ENCODE measurements around a stretch of chr5.

GRCh38 chr5:141882451-141883073 is 4.4 kb upstream of the PCDH1 start:
- PRO-cap, result no peak
- RAMPAGE, long total RNA, result no peak
- RRBS, result no CpG with 5 or more reads among the region's 11 CpGs

DNA sequence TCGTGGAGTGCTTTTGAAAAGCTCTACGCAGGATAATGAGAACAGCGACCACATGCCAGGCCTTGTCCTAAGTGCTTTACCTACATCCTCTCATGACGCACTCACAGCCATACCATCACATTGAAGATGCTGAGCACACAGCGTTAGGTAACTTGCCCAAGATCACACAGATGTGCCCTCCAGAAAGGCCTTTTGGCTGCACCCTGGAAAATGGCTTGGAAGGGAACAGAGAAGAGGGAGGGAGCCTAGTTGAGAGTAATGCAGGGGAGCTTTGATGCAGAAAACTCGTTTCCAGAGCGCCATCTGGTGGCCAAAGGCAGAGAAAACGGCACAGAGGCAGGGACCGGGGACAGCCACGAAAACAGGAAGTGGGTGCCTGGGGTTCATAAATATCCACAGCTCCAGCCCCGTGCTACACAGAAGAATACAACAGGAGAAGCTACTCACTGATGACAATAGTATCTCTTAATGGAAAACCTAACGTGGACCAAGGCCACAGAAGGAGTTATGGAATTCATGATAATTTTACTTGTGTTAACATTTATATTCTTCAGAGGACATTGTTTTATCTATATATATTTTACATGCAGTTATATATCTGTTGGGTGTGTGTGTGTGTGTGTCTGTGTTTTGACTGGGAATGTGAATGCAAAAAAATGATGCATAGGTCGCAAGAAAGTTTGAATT is 2.7 kb upstream of the PCDH12 start:
- PRO-cap, result no peak
- RAMPAGE, long total RNA, result no peak
- RRBS, result no CpG with 5 or more reads among the region's 13 CpGs

DNA sequence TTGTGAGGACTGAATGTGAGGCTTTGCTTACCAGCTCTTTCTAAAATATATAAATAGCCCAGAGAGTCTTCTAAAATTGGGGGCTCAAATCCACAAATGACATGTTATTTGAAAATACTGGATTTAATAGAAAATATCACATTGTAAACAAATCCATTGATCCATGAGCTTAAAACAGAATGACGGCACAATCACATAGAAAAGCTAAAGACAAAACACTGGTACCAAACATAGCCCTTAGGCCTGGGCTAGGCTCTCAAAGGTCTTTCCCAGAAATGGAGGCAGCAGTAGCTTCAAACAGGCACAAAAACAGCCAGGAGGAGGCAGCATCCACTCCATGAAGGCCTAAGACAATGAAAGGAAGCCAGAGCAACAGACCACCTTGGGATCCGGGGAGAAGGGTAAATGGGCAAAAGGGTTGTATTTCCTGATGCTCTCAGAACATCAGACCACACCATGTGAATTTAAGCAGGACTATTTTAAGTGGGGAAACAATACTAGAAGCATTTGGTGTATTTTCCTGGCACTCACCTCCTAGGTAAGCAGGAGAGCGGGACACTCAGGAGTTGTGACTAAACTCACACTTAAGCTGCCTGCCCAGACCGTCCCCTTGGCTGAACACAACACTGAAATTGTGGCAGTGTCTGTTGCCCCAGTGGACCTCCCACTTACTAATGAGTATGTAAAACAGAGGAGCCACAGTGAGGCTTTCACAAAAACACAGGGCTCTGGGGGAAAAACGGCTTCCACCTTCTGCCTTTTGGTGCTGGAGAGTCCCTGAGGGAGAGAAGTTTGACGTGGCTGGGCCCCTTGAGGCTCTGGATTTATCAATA is 12.0 kb downstream of the GNPDA1 start:
- PRO-cap, result no peak
- RAMPAGE, long total RNA, result no peak
- RRBS, result no CpG with 5 or more reads among the region's 6 CpGs

DNA sequence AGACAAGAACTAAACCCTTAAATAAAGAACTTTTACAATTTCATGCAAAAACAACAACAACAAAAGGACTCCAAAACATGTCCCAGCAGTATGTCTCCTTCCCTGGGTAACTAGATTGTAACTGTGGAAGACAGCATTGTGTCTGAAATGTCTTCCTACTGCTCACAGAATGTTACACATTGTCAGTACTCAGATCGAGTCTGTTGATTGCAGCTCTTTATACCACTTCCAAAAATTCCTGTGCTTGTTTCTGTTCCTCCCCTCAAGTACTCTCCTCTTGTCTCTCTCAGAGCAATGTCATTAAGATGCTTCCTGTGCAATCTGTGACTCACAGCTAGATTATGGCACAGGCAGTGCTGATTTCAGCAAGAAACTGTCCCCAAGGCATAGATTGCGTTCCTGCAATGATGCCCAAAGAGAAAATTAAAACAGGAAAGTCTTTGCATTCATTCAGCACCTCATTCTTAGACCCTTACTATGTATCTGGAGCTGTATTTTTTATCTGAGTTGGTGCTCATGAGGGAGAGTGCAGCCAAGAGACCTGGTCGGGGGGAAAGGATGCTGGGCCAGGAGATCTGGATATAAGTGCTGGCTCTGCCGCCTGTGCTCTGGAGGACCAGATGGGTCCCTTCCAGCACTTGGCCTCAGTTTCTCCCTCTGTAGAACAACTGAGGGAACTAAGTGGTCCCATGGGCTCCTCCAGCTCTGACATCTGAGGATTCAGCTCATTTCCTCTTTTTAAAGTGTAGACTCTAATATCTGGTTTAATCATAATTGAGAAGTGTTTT is 40.7 kb upstream of the GNPDA1 start:
- PRO-cap, result no peak
- RAMPAGE, long total RNA, result no peak
- RRBS, result no CpG with 5 or more reads among the region's 4 CpGs

- PRO-cap, result no peak
- RAMPAGE, long total RNA, result no peak
Measured at GRCh38 chr5:142145171-142145701, 36.7 kb downstream of the NDFIP1 start.

- PRO-cap, result no peak
- RAMPAGE, long total RNA, result no peak
- RRBS, result no CpG with 5 or more reads among the region's 2 CpGs
Measured at GRCh38 chr5:142153184-142153663, 44.6 kb downstream of the NDFIP1 start.

DNA sequence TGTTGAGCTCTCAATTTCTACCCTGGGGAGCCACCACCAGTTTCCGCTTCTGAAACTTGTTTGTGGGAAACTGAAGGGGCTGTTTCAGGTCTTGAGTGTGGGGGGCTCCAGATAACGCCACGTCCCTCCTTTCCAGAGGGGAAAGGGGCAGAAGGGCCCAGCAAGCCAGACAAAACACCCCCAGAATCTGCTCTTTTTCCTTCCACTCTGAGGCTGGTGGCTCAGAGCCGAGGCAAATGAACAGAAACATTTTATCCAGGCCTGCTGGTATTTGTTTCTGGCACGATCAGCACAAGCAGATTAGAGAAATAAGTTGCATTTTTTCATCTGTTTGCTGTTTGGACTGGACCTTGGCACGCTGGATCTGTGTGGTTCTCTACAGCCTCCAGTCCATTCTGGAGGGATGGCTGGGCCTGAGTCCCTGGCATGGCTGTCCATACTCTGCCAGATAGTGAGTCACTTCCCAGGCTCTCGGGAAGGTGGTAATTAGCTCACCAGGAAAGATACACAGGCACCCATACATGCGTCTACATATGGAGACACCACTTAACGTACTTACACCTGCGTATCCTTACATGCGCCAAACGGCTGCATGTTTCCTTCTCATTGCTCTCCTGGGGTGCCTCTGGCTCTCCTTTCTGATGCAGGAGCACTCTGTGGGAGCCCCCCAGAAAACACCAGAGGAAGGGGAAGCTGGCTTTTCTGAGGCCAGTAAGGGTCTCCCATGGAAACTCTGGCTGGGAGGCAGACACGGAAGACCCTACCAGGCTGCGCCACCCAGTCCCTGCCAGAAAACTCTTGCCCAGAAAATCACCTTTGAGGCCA is 78.6 kb downstream of the SPRY4 start:
- PRO-cap, result no peak
- RAMPAGE, long total RNA, result no peak
- RRBS, result no CpG with 5 or more reads among the region's 14 CpGs

GRCh38 chr5:142499711-142500204 is 174.9 kb upstream of the SPRY4 start:
- PRO-cap, result no peak
- RAMPAGE, long total RNA, result no peak
- RRBS, result no CpG with 5 or more reads among the region's 6 CpGs

DNA sequence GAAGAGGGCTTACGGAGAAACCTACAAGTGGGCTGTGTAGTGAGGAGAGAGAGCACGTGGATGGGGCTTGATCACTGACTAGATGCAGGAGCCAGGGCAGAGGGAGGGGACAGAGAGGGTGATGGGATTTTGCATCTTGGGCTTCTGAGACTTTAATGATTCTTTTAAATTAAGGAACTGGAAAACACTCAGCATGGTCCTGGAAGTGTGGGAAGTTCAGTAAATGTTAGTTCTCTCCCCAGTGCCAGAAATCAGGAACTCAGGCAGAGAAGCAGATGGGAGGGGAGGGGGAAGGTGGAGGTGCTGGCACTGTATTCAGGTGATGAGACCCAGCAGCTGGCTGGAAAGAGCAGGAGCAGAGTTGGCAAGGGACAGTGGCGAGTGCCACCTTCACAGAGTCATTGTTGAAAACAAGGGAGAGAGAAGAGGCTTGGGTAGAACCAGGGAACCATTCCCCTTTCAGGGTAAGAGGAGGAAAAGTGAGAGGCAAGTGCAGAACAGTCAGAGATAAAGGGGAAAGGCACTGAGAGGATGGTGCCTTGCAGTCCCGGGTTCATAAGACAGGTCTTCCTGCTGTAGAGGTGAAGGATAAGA is 46.9 kb downstream of the ARHGAP26 start:
- PRO-cap, result no peak
- RAMPAGE, long total RNA, result no peak
- RRBS, result no CpG with 5 or more reads among the region's 4 CpGs

GRCh38 chr5:142819091-142819631 is 49.0 kb downstream of the ARHGAP26 start:
- PRO-cap, result no peak
- RAMPAGE, long total RNA, result no peak
- RRBS, result no CpG with 5 or more reads among the region's 2 CpGs

DNA sequence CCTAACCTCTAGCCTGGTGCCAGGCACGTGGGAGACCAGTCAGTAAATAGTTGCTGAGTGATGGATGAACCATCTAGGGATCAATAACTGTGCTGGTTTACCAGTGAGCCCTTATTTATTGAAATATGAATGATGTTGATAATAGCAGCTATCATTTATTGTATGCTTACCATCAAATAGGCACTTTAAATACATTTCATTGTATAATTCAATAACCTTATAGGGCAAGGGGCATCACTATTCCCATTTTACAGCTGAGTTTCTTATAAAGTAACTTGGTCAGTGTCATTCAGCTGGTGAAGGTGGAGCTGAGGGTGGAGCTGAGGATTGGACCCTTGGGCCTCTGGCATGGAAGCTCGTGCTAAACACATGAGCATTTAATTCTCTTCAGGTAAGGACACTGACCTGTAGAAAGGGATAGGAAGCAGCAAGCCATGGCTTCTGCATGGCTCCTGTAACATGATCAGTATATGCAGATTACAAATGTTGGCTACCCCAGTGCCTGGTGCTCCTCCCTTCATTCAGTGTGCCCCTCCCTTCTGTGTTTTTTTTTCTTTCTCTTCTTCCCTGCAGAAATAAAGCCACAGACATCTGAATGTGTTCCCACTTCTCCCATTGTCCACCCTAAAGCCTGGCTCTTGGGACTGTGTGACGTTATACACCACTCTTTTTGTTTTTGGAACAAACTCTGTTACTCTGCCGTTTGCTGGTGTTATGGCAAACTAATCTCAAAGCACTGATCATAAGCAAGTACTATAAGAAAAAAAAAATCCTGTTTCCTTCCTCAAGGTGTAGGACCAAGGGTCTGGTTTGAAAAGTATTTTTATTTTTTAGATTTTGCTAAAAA is 52.9 kb downstream of the ARHGAP26 start:
- PRO-cap, result no peak
- RAMPAGE, long total RNA, result no peak
- RRBS, result no CpG with 5 or more reads among the region's 4 CpGs

DNA sequence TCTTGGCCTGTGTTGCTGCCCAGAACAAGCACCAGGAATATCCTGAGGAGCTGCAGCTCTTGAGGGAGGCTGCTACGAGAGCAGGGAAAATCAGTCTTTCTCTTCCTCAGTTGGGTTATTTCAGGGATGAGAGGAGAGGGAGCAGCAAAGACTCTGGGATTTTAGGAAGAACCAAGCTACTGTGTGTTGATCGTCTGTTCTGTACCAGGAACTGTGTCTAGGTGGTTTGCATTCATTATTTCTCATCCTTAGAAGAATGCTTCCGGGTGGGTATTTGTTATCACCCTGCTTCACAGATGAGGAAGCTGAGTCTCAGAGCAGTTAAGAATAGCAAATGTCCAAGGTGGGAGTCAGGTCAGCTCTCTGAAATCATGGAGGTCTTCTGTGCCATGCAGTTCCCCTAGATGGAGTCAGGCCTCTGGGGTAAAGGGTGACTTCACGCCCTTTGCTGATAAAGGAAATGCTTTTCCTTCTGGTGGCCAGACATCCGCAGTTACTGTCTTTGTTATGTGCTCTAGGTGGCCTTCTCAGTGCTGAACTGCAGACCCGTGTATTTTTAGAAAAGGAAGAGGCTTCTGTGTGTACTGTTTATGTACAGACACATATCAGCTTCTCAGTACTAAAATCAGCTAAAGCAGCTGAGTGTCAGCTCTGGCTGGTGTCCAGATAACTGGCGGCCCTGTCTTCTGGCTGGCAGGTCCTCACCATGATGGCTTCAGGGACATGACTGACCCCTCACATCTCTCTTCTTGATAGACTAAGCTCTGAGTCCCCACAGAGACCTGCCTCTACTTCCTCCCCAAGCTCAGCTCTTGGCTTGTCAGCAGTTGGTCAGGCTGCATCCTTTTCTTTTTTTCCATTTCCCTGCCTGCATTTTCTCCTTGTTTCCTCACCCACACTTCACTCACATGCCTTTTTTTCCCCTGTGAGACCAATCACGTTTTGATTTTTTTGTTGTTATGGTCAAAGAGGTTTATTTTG is 75.2 kb downstream of the ARHGAP26 start:
- PRO-cap, result no peak
- RAMPAGE, long total RNA, result no peak
- RRBS, result no CpG with 5 or more reads among the region's 8 CpGs

DNA sequence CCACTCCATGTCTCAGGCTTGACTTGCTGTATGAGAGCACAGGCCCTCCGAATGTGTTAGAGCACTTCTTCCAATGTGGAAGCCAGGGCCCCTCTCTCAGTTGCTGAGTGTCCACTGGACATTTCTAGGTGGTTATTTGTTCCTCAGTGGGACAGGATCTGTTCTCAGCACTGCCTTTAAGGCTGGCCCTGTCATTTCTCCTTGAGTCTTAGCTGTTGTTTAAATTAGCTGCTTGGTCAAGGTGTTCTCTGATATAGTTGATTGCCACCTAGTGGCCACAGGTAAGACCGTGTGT is 96.7 kb downstream of the ARHGAP26 start:
- PRO-cap, result no peak
- RAMPAGE, long total RNA, result no peak
- RRBS, result no CpG with 5 or more reads among the region's 2 CpGs

- PRO-cap, result no peak
- RAMPAGE, long total RNA, result no peak
- RRBS, result no CpG with 5 or more reads among the region's 4 CpGs
Measured at GRCh38 chr5:142869808-142870306, 99.7 kb downstream of the ARHGAP26 start.

DNA sequence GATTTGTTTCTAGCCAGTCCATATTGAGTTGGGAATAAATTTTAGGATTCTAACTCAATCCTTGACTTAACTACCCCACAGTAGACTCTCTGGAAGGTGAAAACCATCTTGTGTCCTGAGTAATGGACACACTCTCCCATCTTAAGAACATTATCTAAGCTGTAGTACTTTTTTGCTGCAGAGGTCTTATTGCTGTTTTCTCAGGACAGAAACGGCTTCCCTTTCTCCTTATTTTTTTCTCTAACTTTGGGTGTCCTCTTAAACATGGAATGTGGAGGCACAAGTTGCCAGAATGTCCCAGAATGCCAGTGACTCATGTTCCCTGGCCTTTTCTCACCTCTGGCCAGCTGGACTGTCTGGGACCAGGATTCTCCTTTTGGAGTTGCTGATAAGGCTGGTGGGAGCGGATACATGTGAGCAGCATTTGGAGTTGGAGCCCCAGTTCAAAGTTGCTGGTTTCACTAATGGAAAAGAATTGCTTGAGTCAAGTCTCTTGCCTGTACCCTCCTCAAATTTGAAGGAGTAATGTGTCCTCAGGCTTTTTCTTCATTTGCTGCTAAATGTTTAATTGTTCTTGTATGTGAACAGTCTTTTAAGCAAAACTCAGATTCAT is 112.8 kb downstream of the ARHGAP26 start:
- PRO-cap, result no peak
- RAMPAGE, long total RNA, result no peak
- RRBS, result no CpG with 5 or more reads among the region's 2 CpGs

DNA sequence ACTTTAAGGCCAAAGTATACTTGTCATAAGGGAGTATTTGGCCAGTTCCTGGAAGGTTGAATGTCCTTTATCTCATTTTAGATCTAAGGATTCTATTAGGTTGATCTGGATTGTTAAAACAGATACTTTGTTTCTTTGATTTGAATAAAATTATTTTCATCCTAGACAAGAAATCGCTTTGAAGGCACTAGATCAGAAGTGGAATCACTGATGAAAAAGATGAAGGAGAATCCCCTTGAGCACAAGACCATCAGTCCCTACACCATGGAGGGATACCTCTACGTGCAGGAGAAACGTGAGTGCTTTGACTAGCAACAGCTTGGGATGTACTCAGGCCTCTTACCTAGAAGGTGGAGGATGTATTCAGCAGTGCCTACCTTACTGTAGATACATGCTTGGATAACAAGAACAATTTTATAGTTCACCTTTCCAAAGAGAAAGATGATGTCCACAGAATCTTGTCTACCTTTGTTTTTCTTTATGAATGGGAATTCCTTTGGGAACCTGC is 133.3 kb downstream of the ARHGAP26 start:
- PRO-cap, result no peak
- RAMPAGE, long total RNA, result no peak
- RRBS, result no CpG with 5 or more reads among the region's 3 CpGs

GRCh38 chr5:142912917-142913726 is 142.9 kb downstream of the ARHGAP26 start:
- PRO-cap, result no peak
- RAMPAGE, long total RNA, result no peak
- RRBS, result no CpG with 5 or more reads among the region's 8 CpGs

- PRO-cap, result no peak
- RAMPAGE, long total RNA, result no peak
- RRBS, result no CpG with 5 or more reads among the region's 12 CpGs
Measured at GRCh38 chr5:143002050-143003227, 232.3 kb downstream of the ARHGAP26 start.

DNA sequence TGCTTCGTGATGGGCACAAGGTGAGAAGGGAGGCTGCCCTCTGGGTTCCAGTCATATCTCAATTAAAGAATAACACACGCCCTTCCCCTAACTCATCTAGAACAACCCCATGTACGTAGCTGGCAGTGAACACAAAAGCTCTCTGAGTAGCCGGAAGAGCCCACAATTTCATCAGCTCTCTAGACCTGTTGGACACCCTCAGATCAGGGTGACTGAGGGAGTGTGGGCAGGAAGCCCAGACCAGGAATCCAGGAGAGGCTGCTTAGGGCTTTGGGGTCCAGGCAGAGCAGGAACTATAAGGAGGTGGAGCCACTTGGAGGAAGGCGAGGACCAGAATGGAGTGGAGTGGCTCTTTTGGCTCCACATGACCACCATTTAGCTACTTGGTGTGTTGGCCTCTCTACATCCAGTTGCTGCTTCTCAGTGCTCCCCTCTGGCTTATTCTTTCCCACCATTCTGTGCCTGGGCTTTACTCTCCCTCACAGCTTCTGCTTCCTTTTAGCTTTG is 237.4 kb downstream of the NR3C1 start:
- PRO-cap, result no peak
- RAMPAGE, long total RNA, result no peak
- RRBS, result no CpG with 5 or more reads among the region's 5 CpGs

- PRO-cap, result no peak
- RAMPAGE, long total RNA, result no peak
- RRBS, result no CpG with 5 or more reads among the region's 1 CpG
Measured at GRCh38 chr5:143346817-143347275, 56.6 kb downstream of the NR3C1 start.

Data from lung (tissue), 4 donors.